A172 (cell line): Measurements from ENCODE around the genes MT3, MT2A and MT1B.

DNA sequence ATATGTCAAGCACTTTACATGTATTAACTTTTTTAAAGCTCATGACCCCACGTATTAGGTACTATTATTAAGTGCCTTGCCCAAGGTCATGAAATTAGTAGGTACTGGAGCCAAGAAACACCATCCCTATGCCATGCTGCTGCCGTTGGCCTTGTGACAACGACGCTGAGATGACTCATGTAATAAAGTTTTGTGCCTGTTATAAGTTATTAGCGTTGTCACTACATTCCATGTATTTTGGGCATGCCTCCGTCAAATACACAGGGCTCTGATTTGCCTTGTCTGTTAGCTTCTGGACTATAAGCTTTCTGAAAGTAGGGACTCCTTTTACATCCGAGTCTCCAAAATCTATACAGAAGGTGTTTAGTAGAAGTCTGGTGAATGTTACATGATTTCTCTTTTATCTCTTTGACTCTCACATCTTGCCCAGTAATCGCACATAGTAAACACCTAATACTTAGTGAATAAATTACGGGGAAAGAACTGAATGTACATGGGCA, 1.3 kb downstream of the BBS2 start:
- RAMPAGE, long total RNA, result no peak

DNA sequence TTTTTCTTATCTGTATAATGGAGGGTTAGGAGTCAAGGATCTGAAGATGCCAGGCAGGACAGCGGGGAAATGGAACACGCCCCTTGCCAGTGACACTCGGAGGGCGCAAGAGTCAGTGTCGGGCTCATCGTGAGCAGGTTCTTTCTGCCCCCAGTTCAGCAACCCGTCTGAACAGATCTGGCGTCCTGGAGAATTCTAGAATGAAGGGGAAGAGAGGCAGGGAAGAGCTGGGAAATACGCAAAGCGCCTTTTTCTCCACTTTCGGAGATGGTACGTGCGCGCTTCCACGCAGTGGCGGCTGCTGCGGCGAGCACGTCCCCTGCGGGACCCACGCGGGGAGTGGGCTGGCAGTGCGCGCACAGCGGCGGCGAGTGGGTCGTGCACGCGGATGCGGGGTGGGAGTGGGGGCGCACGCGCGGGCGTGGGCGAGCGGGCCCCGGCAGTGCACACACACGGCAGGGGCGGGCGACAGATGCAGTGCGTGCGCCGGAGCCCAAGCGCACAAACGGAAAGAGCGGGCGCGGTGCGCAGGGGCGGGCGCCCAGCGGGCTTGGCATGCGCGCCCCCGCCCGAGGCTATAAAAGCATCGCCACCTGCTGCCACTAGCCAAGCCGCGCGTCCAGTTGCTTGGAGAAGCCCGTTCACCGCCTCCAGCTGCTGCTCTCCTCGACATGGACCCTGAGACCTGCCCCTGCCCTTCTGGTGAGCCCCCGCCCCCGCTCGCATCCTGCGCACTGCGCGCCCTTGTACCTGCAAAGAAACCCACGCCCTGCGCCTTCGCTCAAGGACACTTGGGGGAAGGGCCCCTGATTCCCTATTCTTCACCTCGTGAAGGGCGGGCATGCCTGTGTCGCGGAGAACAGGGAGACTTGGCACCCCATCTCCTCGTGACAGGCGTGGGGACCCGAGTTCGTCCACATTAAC, at the start of gene MT3:
TSS of gene MT3 (plus strand) at position 609 of the 924 bp plus-strand sequence.
- RAMPAGE, long total RNA, result no peak

- RAMPAGE, long total RNA, result start-site peak on the minus strand at chr16:56608335-56608447, 5 and 6 reads in 2 replicates; start-site peak on the plus strand at chr16:56608581-56608760, 3,978 and 7,635 reads in 2 replicates
Observed at GRCh38 chr16:56607769-56609030, at the start of gene MT2A. MT2A (plus strand) TSS chr16:56608584.

- RAMPAGE, long total RNA, result no peak
Observed at GRCh38 chr16:56626359-56626638, 718 bp downstream of the MT1E start.

DNA sequence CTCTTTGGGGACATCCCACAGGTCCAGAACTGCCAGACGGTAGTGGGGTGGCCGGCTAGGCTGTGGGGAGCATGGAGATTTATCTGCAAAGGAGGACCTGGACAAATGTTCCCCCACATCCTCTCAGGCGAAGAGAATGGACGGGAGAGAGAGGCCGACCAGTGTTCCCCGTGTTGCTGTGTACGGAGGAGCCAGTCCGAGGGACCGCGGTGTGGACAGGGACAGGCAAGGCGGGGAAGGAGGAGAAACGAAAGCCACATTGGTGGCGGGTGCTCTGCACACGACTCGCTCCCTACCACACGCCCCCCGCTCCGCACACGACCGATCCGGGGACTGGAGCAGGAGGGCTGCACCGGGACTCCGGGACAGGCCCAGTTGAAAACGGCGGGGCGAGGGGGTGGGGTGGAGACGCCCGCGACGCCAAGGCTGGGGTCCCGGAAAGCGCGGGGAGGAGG, 526 bp upstream of the MT1M start:
- RAMPAGE, long total RNA, result no peak

GRCh38 chr16:56651625-56651941, at the start of gene MT1B:
MT1B (plus strand) TSS chr16:56651886.
- RAMPAGE, long total RNA, result no peak

DNA sequence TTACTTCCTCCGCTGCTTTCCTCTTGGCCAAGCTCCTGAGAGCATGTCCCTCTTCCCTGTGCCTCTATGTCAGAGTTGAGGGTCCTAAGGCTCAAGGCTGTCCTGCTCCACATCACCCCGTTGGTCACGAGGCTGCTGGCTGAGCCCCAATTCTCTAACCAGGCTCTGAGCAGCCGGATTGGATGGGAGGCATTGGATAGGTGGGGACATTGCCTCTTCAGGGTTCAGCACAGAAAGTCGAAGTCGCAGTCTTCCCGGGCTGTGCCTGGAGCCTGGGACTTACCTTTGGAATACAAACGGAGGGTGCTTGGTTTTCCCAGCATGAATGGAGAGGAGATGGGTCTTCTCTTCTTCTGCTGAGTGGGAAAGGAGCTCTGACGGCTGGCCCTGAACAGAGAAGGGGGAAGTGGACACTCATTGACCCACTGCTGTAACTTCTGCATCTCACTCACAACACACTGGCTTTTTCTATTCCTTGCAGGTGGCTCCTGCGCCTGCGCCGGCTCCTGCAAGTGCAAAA, 471 bp downstream of the MT1H start:
- RAMPAGE, long total RNA, result no peak

GRCh38 chr16:56748826-56749125, 18.8 kb downstream of the NUP93 start:
- RAMPAGE, long total RNA, result no peak

DNA sequence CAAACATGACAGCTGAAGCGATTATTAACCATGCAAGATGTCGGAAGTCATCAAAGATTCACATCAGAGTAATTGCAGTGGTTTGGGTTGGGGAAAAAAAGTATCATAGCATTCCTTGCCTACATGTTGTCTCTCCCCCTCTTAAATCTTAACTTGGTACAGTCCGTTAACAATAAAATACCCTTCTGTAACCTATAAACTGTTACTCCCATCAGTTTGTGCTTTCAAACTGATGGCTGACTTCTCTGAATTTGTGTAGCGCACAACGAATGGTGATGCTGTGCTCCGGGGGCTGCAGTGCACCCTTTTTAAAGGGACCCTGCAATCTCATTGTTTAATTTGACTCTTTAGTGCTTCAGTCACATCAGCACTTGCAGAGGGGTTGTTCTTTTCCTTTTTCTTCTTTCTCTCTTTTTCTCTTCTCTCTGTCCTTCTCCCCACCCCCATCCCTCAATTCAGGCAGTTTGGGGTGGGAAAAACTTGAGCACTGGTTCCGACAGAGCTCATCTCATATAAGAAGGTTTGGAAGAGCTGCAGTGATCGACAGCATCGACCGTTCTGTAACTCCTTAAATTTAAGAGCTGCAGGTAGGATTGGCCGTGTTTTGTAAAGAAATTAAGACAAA, 51.8 kb downstream of the NUP93 start:
- RAMPAGE, long total RNA, result no peak

GRCh38 chr16:56872800-56873284, 7.8 kb downstream of the SLC12A3 start:
- RAMPAGE, long total RNA, result no peak

GRCh38 chr16:56917902-56918576, 13.9 kb upstream of the HERPUD1 start:
- RAMPAGE, long total RNA, result no peak

GRCh38 chr16:56930703-56930928, 1.3 kb upstream of the HERPUD1 start:
- RAMPAGE, long total RNA, result no peak

DNA sequence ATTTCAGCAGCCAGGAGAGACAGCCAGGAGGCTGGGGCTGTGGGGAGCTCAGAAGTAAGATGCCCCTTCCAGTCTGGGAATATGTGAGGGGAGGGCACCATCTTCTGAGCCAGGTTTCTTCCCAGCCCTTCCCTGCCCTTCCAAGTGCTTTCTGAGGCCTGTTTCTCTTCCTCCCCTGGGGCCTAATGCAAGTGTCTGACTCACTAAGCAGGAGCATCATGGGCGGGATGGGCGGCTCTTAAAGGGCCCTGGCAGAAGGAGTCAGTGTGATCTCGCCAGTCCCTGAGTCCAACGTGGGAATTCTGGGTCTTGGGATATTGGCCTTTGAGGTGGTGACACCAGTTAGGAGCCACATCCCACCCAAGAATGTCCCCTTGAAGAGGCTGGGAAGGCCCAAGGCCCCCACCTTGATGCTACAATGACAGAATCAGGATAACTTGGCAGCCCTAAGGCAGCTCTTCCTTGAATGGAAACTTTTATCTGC, 3.8 kb upstream of the NLRC5 start:
- RAMPAGE, long total RNA, result no peak

DNA sequence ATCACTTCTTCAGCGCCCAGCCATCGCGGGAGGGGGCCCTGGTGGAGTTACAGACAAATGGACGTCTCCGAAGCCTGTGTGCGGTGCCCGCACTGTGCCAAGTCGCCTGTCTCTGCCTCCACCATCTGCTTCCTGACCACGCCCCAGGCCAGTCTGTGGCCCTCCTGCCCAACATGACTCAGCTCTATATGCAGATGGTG, 36.6 kb downstream of the NLRC5 start:
- RAMPAGE, long total RNA, result no peak

DNA sequence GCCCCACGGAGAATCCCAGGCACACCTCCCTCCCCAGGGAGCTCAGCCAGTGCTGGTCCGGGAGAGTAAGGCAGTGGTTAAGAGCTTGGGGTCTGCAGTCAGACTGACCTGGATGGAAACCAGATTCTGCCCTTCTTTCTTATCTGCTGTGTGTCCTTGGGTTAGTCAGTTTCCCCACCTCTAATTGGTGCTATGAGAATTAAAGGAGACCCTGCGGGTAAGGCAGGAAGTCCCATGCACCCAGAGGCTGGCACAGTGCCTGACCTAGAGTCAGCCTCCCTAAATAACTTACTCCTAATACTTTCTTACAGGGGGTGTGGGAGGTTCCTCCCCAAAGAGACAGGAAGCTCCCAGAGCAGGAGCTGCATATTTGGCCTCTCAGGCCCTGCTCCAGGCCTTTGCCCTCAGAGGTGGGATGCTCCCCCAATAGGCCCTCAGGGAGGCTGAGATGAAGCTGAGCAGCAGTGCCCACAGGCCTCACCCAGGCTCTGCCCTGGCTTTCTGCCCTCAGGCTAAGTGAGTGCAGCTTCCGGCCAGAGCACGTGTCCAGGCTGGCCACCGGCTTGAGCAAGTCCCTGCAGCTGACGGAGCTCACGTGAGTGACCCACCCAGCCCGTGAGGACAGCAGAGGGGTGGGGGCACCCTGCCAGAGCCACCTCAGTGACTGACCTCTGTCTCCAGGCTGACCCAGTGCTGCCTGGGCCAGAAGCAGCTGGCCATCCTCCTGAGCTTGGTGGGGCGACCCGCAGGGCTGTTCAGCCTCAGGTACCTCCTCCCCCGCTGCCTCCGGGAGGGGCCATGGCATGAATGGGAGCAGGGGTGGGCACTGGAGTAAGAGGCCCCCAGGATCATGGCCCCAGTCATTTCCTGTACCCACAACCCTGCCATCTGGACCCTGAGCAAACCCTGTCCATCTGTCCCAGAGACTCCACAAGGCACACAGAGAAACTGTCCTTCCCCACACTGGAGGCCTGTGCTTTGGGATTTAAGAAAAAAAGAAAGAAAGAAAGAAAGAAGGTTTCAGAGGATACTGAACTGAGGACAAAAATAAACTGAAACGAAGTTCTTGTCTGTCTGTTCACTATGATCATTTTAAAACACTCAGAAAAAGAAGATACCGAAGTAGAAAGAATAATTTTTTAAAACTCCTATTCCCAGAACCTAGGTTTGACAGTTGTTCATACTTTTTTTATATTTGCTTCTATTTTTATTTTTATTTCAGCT, 31.0 kb upstream of the CPNE2 start:
- RAMPAGE, long total RNA, result no peak

DNA sequence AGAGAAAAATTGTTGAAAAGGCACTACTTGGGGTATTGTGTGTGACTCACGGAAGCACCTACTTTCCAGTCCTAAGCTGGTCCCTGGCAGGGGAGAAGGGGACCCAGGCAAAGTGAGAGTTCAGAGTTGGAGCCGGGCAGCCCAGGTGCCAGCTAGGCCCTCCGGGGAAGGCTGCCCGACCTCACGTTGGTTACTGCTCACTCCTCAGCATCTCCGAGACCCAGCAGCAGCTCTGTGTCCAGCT, 26.1 kb upstream of the CPNE2 start:
- RAMPAGE, long total RNA, result no peak

DNA sequence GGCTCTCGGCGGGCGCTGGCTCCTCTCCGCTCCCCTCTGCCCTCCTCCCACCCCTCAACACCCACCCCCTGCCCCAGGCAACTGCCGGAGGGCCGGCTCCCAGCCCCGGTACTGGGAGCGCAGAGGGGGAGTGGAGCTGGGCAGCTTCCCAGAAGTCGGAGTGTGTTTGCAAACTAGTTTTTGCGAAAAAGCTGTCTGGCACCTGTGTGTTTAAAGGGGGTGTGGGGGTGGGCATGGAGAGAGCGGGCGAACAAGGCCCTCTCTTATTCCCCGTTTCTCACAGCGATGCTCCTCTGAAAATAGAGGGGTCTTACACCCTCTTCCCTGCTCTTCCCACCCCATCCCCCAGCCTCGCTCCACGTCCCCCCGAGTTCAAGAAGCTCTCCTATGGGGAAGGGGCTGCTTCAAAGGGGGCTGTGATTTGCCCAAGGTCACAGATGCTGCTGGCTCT, 812 bp downstream of the CPNE2 start:
- RAMPAGE, long total RNA, result no peak

DNA sequence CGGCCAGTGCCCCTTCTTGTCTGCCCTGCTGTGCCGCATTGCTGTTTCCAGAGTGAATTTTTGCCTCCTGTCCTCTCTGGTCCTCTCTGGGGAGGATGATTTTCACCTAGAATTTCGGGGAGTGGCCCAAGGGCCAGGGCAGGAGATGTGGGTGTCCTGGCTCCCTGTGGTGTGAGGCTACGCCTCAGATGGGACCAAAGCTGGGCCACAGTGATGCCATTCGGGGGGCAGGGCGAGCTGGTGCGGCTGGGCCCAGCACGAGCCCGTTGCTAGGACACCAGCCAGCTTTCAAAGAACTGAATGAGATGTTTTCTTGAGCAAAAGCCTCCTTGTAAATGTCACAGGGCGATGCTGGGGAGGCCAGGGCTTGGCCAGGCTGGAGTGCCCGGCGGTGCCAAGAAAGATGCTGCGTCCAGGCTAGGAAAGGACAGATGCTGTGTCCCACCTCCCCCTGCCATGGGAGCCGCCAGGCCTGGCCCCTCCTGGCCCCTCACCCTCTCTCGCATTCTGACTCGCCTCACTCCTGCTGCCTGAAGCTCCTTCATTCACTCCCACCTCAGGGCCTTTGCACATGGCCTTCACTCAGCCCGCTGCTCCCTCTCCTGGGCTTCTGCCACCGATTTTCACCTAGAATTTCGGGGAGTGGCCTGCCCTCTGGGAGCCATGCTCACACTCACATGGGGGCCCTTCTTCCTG, 39.0 kb downstream of the CPNE2 start:
- RAMPAGE, long total RNA, result no peak

DNA sequence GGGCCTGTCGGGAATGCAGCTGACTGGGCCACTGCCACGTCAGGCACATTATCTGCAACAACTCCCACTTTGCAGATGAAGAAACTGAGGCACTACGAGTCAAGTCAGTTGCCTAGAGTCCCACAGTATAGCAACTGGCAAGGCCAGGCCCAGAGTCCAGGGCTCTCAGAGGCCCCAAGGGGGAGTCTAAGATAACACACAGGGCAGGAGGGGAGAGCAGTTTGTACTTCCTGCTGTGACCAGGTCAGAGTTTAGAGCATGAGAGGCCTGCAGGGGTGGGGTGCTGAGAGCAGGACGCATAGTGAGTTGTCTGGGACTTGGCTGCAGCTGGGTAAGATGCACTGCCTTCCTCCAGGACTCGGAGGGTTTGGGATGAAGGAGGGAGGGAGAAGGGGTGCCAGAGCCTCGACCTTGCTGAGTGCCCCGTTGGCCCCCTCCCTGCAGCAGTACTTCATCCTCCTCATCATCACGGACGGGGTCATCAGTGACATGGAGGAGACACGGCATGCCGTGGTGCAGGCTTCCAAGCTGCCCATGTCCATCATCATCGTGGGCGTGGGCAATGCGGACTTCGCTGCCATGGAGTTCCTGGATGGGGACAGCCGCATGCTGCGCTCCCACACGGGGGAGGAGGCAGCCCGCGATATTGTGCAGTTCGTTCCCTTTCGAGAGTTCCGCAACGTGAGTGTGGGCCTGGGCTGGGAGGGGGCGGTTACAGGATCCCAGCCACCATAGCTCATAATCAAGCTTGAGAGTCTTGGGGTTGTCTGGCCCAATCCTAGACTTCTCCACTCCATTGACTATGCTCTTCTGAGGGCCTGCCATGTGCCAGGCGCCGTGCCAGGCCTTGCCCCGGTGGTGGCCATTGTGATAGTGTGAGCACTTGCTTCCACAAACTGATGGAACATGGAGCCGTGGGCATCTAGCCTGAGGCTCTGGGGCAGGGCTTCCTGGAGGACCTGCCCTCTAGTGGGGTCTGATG, 39.9 kb downstream of the PSME3IP1 start:
- RAMPAGE, long total RNA, result no peak

- RAMPAGE, long total RNA, result no peak
Observed at GRCh38 chr16:57166913-57167436, 18.9 kb downstream of the PSME3IP1 start.